Neural progenitor cell (in vitro differentiated cells): ENCODE results near the genes CRBN and BHLHE40.

- RAMPAGE, long total RNA: no peak
These were observed 338.9 kb downstream of the CHL1 start for GRCh38 chr3:535536-535795.

DNA sequence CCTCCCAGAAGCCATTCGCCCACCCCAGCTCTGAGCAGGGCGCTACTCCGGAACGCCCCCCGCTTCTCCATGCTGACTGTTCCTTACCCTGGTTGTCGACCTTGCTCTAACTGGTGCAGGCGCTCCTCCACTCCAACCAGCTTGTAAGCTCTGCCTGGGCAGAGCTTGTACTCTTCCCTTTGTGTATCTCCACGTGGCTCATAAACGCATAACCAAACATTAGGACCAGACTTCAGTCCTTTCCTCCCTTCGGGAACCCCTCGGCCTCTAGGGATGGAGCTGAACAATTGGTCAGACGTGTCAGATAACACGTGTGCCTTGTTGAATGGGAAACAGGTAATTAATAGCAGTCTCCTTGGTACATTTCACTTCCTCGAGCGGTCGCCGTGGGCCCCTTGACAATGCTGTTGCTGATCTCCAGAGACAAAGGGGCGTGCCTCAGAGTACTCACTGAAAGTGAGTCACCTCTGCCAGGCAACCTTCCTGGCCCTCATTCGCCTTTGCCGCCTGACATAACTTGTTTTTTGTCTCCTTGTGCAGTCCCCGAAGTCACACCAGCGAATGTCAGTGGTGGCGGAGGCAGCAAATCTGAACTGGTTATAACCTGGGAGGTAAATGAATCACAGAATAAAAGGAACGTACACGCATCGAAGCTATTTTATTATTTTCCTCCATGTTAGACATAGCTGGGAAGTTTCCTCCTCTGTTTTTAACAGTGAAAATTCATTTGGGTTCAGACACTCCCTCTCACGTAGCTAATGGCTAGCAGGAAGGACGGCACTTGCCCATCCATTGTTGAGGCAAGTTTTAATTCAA, 71.6 kb downstream of the IL5RA start:
- RAMPAGE, long total RNA: no peak

GRCh38 chr3:3178920-3180066, at the start of gene CRBN:
Gene CRBN, minus strand, starts transcription at chr3:3179691.
- RAMPAGE, long total RNA: no peak

- RAMPAGE, long total RNA: no peak
These were observed 19.8 kb downstream of the ITPR1 start for GRCh38 chr3:4512928-4513366.

DNA sequence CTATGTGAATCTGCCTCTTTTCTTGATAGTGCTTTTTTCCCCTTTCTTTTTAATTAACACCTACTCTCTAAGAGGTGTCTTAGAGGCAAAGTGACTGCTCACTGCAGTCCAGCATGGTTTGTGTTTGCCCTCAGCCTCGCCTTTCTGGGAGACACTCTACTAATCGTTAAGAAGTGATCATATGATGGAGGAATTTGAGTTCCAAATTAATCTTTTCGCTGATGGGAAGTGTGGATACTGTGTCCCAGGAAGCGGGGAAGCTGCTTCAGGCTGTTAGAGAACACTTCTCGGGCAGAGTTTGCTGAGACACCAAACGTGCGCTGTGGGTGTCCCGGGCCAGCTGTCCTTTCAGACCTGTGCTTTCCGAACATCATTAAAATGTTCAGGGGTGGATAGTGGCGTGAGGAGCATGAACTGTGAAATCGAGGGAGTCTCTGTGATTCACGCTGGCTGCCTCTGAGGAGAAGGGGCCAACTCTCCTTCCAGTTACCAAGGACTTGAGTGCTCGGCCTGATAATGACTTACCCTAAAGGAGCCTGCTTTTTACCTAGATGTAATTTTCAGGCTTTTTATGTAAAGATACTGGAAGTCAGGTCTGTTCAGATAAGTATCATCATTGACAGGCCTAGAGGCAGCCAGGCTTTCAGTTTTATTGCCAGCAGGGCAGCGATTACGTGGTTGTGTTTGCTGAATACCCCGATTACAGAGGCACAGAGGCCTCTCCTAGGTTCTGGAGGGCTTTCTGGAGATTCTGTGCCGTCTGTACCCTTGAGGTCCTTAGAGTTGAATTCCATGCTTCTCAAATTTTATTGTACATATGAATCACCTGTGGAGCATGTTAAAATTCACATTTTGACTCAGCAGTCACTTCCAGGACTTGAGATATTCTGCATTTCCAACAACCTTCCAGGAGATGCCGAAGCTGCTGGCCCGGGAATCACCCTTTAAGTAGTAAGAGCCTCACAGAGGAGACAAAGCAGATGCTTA, 160.4 kb upstream of the BHLHE40 start:
- RAMPAGE, long total RNA: no peak

DNA sequence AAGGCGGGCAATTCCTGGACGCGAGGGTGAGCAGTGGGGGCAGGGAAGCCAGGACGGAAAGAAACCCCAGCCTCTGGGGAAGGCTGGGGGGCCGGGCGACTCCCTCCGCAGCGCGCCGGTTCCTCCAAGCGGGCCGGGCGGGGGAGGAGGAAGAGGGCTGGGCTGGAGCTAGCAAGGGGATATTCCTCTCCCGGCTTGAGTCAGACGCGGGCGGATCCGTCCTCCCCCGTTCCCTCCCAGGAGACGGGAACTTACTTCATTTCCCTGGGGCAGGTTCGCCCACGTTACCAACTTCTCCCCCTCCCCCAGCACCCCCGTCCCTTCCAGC, 549 bp upstream of the BHLHE40 start:
- RAMPAGE, long total RNA: no peak

- RAMPAGE, long total RNA: no peak
These were observed at the start of gene BHLHE40 for GRCh38 chr3:4979052-4980057. Gene BHLHE40, plus strand, starts transcription at chr3:4979437.

DNA sequence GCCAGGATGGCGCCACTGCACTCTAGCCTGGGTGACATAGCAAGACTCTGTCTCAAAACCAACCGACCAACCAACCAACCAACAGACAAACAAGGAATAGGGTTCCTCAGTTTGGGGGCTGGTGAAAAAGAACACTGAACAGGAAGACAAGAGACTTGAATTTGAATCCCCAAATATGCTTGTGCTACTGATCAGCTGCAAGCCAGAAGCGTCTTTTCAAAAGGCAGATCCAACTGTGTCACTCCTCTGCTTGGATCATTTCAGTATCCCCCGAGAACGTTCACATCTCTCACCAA, 60.0 kb downstream of the BHLHE40 start:
- RAMPAGE, long total RNA: no peak

- RAMPAGE, long total RNA: no peak
These were observed 2.8 kb upstream of the EDEM1 start for GRCh38 chr3:5184367-5185448.

DNA sequence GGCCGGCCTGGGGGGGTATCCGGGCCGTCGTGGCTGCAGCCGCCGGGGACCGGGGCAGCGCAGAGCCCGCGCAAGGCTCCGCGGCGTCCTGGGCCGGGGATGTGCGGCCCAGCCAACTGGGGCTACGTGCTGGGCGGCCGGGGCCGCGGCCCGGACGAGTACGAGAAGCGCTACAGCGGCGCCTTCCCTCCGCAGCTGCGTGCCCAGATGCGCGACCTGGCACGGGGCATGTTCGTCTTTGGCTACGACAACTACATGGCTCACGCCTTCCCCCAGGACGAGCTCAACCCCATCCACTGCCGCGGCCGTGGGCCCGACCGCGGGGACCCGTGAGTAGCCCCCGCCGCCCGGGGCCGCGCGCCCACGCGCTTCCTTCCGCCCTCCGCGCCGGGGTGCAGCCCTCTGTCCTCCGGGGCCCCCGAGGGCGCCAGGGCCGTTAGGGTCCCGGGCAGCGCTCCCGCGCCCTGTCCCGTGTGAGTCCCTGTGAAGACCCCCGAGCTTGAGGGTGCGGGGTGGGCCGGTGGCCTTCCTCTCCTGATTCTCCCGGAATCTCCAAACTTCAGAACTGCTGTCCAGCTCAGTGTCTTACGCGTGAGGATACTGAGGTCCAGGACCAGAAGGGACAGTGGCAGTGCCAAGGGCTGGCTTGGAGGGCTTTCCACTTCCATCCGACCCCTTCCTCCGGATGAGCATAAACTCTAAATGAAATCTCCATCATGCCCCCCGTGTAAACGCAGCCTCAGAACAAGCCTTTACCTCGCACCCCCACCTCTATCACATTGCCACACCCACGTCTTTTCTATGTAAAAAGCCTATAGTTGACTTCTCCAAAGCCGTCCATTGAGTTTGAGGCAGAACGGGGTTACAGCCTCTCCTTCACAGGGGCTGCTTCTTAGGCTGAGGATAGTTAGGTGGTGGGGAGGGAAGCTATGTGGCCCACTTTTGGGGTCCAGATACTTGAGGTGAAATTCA, 765 bp downstream of the EDEM1 start:
- RAMPAGE, long total RNA: no peak

DNA sequence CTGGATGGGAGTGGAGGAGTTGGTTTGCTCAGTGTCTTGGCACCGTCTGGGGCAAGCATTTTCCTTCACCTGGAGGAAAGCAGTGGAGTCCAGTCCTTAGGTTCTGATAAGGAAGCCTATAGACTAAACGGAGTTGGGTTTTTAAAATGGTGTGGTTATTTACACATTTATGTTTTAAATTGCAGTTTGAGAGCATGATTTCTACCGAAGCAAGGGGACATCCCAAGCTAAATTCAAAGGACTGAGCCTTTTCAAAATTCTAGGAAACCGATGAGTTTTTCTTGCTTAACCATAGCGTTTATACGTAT, 1.7 kb downstream of the EDEM1 start:
- RAMPAGE, long total RNA: no peak

- RAMPAGE, long total RNA: no peak
These were observed 20.5 kb downstream of the EDEM1 start for GRCh38 chr3:5207928-5208451.

DNA sequence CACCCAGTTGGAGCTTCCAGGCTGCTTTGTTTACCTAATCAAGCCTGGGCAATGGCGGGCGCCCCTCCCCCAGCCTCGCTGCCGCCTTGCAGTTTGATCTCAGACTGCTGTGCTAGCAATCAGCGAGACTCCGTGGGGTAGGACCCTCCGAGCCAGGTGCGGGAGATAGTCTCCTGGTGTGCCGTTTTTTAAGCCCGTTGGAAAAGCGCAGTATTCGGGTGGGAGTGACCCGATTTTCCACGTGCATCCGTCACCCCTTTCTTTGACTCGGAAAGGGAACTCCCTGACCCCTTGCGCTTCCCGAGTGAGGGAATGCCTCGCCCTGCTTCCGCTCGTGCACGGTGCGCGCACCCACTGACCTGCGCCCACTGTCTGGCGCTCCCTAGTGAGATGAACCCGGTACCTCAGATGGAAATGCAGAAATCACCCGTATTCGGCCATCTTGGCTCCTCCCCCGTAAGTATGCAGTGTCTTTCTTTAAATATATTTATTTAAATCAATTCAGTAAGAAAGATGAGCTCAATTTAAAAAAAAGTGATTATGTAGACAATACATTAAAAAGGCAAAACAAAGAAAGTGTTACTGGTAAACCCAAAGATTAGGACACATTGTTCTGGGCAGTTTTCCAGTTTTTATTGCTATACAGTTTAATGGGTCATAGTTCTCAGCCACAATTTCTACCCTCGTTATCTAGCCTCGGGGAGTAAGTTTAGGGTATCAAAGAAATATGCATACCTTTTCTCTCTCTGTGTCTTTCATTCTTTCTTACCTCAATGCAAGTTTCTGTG, 91.1 kb upstream of the GRM7 start:
- RAMPAGE, long total RNA: no peak

DNA sequence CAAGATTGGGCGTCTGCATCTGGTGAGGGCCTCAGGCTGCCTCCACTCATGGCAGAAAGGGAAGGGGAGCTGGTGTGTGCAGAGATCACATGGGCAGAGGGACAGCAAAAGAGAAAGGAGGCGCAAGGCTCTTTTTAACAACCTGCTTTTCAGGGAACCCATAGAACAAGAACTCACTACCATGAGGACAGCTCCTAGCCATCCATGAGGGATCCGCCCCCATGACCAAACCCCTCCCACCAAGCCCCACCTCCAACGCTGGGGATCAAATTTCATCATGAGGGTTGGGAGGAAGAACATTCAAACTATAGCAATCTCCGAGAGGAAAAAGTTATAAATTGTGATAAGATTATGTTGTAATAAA, 84.7 kb upstream of the LMCD1 start:
- RAMPAGE, long total RNA: no peak

GRCh38 chr3:8509802-8510402, 8.3 kb downstream of the LMCD1 start:
- RAMPAGE, long total RNA: no peak

- RAMPAGE, long total RNA: no peak
These were observed 15.1 kb downstream of the SSUH2 start for GRCh38 chr3:8629454-8629999.

GRCh38 chr3:9154056-9154647, 95.3 kb downstream of the SRGAP3 start:
- RAMPAGE, long total RNA: no peak

DNA sequence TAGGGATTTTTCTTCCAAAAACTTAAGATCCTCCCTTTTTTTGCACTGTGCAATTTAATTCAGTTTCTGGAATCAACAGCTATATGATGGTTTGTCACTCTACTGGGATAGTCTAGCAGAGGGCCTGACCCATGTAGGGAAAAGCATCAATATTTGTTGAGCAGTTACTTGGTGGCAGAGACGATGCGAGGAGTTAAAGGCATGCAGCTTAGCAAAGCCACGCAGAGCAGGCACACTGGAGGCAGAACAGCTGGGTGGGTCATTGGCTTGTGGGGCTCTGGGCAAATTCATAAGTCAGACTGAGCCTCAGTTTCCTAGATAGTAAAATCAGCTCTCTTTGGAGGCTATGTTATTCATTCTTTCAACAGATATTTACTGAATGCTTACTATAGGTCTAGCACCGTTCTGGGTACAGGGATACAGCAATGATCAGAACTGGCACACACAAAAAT, 449 bp upstream of the SRGAP3 start:
- RAMPAGE, long total RNA: no peak

DNA sequence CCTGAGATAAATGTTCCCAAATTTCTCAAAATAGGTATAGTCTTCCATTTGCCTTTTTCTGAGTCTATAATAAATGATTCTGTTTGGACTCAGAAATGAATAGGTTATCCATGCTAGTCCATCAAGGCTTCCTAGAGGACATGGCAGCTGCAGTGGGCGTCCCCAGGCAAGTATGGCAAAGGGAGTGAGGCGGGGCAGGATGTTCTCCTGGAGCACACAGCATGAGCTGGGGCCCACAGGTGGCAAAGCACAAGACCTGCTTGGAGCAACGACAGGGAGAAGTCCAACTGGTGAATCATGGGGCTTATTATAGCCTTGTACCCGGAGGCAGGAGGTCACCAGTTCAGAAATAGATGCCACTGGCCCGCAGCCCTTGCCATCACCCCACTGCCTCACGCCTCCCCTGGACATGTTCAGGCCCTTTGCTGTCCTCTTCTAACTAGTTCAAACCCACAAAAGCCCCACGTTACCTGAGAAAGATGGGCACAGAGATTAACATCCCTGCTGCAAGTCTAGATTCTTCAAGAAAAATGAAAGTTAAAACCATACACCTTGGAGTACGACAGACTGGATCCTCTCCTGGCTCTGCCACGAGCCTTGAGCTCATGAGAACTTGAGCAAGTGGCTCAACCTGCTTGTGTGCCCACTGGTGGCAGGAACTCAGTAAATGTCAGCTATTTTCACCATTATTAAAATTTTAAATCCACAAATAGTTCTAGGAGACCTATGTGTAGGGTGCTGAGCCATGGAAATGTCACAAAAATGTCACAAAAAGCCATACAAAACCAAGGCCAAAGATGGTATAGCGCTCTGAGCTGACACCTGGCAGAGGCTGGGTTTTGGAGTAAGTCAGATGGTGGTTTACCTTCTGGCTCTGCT, 1.8 kb upstream of the SRGAP3 start:
- RAMPAGE, long total RNA: no peak

- RAMPAGE, long total RNA: no peak
These were observed 1.6 kb downstream of the SETD5 start for GRCh38 chr3:9399155-9399341.